Duodenum (tissue), 1 donor: Measurements from ENCODE around the genes C1D, FBXO48 and APLF.

DNA sequence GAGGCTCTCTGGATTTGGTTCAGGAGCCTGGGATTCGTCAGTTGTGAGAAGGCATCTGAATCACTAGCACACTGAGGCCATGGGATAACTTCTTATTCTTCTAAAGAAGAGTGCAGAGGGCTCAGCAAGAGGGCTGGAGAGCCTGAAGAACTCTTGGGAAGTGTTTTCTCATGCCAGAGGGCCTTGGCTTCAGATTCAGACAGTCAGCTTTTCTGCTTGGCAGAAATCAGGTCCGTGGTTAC lies 332.0 kb upstream of the ETAA1 start:
- PRO-cap, result no peak

DNA sequence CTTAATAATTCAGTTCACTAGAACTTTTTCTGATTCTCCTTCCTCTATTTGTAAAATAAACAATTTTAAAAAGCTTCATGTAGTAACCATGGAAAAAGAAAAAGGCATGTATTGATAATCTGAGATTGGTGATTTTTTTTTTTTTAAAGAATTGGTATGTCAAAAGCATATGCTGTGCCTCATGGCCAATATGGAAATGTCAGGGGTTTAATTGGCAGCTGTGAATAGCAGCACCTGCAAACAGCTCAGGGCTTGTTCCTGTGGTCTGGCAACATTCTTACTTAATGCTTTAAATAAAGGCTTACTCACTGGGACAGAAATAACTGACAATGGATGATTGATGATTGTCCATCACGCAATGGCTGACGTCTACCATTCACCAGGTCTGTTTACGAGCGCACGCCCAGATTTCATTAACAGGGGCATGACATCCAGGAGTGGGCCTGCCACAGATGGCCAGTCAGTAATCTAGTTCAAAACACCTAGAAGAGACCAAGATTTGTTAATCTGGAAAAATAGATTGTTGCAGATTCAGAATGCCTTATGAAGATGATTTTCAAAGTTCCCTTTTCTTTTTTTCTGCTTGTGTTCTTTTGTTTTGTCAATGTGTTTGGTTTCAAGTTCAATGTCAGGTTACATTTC lies 66.7 kb downstream of the ETAA1 start:
- PRO-cap, result no peak

GRCh38 chr2:67552824-67553187 lies 155.7 kb downstream of the ETAA1 start:
- PRO-cap, result no peak

DNA sequence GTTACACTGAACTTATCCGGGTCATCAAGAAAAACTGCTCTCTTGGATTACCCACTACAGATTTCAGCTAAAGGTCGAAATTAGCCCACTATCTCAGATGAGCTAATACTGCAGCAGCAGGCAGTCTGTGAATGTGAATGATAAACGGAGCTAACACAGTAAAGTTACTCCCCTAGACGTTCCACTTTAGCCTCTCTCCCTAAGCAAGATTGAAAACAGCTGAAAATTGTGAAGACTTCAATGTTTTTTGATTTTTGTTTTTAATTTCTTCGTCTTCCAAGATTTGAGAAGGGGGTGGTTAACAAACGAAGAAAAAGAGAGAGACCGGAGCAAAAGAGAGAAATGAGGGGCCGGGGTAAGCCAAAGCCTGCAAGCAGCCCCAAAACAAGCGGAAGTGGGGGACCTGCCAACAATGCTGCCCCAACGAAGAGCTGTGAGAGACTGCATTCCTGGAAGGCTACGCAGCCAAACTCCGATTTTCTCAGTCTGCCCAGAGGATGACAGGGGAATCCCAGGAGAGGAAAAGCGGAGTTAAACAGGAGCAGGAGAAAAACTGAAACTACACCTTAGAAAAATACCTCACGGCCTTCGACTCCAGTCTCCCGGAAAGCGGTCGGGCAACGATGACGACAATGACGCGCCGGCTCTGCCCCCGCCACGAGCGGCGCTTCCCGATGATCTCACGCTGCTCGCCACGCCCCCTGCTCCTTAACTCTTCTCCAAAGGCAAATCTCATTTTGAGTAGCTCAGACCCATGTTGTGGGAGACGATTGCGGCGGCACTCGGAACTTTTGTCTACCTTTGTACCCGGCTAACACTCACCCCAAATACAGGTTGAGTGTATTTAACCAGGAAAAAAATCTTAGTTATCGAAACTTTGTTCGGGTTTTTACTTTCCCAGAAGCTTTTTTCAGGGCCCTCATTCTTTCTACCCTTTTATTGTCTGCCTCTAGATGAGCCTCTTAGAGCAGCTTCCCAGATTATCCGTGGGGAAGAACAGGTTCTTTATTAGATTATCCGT lies at the start of gene C1D:
TSS of gene C1D (minus strand) at position 625 of the 1,021 bp plus-strand sequence.
- PRO-cap, result bidirectional peak, plus-strand start at position 749 of the sequence, minus-strand start at position 604 of the sequence

DNA sequence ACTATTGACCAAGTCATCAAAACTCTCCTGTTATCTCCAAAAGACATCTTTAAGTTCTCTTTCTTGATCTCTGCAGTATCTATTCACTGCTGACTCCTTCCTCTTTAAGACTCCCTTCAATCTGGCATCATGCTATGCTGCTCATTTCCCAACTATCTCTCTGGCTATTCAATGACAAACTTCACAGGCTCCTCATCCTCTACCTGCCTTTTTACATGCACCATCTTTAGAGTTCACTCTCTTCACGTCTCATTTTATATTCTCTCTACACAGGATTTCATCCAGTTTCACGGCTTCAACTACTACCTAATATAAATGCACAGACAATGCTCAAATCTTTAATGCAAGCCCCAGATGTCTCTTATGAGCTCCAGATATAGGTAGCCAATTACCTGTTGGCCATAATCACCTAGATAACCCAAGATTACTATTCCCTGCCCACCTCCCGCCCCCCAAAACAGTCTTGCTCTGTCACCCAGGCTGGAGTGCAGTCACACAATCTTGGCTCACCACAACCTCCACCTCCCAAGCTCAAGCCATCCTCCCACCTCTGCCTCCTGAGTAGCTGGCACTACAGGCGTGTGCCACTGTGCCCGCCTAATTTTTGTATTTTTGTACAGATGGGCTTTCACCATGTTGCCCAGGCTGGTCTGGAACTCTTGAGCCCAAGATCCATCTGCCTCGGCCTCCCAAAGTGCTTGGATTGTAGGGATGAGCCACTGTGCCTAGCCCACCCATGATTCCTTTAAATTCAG lies 5.6 kb downstream of the PPP3R1 start:
- PRO-cap, result no peak

DNA sequence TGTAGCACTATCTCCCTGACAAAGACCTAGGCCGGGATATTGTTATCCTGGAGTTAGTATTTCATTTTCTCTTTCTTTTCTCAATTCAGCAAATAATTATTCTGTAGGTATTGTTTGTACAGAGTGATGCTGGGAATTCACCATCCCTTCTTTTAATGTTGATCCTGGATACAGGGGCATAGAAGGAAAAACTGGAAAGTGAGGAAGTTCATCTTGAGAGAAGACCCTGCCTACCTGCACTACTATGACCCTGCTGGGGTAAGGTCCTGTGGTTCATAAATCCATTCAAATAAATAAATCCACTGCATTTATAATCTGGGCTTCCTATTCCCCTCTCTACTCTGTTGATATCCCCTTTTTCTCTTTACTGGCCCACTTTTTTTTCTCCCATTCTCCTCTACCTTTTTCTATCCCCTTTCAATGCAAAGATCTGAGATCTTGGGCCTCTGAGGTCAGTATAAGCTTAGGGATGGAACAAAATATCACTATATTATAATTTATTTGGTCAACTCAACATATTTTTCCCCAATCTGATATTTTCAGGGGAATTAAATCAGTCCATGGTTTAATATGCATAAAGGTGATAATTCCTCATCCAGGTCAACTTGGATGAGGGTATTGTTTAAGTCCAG lies 28.0 kb downstream of the PLEK start:
- PRO-cap, result no peak

GRCh38 chr2:68432636-68433008 lies 34.5 kb downstream of the FBXO48 start:
- PRO-cap, result no peak

DNA sequence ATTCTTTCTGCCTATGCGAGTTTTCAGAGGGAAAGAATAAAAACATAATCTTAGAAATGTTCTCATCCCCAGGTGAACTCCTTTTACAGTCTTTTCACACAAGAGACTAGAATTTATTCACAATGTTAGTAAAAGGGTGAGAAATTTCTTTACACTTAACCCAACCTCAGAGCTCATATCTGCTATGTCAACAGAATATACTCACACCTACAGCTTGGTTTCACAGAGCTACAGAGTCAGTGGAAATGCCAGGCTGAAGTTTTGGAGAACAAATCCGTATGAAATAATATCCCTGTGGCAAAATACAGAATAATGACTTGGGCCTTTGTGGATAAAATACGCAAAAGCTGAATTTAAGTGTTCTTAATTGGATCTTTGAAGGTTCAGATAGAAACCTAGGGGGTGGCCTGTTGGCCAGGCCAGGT lies 25.9 kb downstream of the FBXO48 start:
- PRO-cap, result no peak

DNA sequence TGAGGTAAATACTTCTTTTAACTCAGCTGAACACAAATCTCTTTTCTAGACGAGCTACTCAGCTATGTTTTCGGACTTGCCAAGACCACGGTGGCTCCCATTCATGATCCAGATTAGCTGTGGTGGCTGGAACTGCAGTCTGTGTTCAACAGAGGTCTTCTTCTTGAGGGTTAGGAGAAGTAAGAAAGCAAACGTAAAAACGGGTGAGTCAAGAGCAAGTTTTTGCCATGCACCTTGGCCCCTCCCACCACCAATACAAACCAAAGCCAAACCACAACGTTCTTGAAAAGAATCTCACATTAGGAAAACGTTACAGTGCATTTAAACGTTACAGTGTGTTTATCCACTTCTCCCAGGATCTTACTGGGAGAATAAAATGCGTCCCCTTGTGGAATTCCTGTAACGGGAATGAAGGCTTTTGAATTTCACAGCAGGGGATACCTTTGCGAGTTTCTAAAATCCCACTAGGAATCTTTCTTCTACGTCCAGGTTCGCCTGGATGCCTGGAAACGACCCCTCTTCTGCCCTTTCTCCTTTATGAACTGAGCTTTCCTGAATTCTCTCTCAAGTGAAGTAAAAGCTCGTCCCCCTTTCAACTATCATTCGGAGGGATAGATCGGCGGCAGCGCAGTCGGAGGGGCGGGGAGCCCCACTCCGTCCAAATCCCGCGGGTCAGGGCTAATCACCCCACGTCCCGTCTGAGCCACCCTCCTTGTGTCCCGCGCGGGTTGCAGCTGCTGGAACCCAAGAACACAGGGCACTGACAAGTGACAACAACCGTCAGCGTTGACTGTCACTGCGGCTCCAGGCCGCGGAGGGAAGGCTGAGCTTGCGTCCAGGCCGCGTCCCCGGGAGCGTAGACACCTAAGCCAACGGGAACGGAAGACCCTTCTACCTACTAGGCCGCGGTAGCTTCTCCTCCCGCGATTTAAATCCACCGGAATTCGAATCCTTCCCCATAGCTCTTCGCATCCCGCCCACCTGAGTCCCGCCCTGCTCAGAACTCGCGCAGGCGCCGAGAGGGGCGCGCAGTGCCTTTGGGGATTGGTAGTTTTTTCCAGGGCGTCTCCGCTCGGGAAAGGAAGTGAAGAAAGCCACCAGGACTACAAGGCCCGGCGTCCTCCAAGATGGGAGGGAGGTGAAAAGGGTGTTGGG lies at the start of gene FBXO48:
TSS of gene FBXO48 (minus strand) at position 983 of the 1,155 bp plus-strand sequence.
- PRO-cap, result unidirectional peak, minus-strand start at position 920 of the sequence; bidirectional peak, plus-strand start outside the sequence, minus-strand start at position 983 of the sequence

- PRO-cap, result bidirectional peak, plus-strand start at chr2:68467597, minus-strand start at chr2:68467294; unidirectional peak, plus-strand start at chr2:68467678
Observed at GRCh38 chr2:68467467-68468122, at the start of gene APLF. Gene APLF, plus strand, starts transcription at chr2:68467585.

GRCh38 chr2:68767081-68768045 lies 32.8 kb downstream of the ARHGAP25 start:
- PRO-cap, result unidirectional peak, minus-strand start at chr2:68767830

DNA sequence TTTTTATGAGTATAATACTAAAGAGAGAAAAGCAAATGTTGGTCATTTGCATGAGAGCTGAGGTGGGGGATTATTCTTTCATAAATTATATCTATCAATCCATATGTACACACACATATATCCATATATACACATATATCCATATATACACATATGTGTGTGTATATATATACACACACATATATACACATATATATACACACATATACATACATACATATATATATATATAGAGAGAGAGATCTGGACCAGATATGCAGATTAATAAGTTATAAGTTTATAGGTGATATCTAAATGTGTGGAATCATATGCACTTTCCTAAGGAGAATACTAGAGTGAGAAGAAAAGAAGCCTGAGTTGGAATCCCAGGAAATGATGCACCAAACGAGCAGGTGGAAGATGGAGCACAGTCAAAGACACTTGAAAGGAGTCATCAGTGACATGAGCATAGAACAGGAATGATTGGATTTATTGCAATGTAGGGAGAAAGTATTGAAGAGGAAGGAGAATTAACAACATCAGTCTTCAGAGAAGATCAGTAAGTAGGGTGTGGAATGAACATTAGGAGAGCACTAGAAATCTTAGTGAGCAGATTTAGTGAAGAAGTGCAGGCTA lies 68.3 kb downstream of the ARHGAP25 start:
- PRO-cap, result no peak

- PRO-cap, result no peak
Observed at GRCh38 chr2:68943417-68944445, 9.0 kb downstream of the GKN2 start.

GRCh38 chr2:69083108-69083917 lies 70.3 kb downstream of the ANTXR1 start:
- PRO-cap, result unidirectional peak, minus-strand start at chr2:69083557

GRCh38 chr2:69190722-69191462 lies 177.9 kb downstream of the ANTXR1 start:
- PRO-cap, result no peak

- PRO-cap, result no peak
Observed at GRCh38 chr2:69205226-69205752, 181.7 kb downstream of the GFPT1 start.

DNA sequence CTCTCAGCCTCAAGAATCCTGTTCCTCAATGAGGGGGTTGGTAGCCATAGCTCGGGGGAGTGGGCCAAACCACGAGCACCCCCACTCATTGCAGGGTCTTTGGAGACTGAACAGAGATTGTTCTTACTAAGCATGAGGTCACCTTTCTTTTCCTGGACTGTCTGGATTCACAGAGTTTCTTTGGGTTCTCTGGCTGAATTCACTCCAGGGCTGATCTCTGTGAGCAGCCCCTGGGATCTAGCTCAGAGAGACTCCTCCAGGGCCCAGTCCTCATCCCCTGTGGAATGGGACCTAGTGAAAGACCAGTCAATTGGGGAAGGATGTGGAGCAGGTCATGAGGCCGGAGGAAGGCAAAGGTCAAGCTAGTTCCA lies 161.0 kb downstream of the GFPT1 start:
- PRO-cap, result no peak

DNA sequence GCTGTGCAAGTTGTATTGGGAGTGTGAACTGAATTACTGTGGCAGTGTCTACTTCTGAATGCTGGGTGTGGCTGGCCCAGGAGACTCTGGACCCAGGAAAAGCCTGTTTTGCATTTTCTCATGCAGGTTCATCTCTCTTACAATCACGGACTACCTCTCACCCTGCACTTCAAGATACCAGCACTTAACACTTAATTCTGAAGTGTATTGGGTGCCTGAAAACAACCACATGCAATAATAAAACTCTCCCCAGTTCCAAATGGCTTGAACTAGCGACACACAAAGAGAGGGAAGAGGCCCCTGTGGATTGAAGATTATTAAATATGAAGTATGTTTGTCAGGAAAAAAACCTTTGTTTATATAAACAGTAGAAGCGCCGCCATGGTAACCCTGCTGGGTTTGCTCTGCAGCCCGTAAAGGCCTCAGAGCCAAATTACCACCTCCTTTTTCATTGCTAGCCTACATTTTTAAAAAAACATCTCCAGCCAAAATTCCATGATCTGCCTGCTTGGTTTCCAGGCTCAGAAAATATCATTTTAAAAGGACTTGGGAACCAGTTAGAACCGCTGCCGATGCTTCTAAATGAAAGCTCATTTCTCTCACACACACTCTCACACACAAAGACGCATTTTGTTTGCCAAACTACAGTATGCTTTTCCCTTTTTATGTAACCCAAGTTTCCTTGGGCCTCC lies 77.4 kb downstream of the GFPT1 start:
- PRO-cap, result bidirectional peak, plus-strand start at position 539 of the sequence, minus-strand start at position 316 of the sequence

GRCh38 chr2:69388075-69388573 lies 1.1 kb upstream of the GFPT1 start:
- PRO-cap, result no peak

DNA sequence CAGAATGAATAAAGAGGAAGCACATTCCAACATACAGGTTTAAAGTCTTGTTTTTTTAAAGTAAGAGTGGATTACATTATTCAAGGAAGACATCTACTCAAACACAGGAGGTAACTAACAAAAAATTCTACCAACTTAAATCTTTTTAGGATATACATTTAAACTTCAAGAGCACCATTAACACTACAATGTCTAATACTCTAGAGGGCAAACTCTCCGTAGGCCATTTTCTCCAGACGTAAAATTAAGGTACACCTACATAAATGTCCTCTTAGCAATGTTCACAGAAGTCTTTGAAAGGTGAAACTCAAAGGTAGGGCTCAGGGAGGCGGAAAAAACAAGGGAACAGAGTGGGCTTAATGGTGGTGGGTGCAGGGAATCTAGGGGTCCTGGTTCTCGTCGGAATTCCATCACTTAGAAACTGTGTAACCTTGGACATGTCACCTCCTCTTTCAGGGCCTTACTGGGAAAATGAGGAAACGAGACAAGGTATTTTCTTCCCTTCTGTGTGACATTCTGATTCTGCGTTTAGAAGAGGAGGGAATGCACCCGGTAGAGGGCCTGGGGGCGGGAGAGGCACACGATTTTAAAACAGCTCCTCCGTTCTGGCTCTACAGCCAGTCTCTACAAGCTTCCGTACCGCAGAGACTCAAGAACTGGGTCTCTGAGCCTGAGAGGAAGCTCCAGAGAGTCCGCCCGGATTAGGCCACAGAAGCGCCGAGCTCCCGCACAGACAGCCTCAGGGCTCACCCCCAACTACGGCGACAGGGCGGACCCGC lies 579 bp downstream of the NFU1 start:
- PRO-cap, result bidirectional peak, plus-strand start at position 555 of the sequence, minus-strand start at position 462 of the sequence; bidirectional peak, plus-strand start at position 616 of the sequence, minus-strand start at position 658 of the sequence